Neuron (in vitro differentiated cells): ENCODE results near the gene OXSM.

- PRO-cap, result no peak
Observed at GRCh38 chr3:19347465-19348123, 199.3 kb downstream of the KCNH8 start.

DNA sequence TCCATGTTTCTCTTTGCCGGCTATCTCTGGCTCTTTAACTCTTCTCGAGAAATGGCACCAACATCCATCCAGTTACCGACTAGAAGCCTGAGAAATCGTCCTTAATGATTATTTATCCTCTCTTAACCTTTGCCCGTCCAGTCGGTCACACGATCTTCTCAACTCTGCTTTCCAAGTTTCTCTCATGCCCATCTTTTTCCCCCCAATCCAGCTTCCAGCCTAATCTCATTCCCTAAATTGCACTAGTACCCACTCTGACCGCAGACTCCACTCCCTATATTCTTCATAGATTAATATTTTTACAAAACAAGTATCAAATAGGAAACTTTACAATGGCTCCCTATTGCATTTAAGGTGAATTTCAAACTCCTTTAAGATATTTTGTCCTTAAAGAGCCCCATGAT is 691 bp upstream of the SGO1 start:
- PRO-cap, result no peak

DNA sequence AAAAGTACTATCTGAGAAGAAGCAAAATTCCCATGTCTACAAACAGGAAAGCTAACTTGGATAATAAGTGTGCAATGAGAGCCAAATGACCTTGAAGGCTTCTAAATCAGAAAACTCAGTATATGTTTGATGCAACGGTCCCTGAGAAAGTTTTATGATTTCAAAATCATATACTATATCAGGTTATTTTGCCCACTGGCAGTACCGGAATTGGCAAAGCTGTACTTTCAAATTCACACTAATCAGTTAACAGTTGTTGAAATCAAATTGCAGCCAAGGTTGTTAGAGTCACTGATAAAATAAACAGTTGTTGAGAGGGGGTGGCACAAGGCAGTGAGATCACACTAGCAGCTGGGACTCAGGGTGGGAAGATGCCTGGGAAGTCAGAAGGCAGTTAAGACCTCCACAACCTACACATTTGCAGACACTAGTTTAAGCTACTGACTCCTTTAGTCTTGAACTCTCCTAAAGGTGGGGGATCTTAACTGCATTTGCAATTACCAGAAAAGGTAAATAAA is 106.0 kb downstream of the ZNF385D start:
- PRO-cap, result no peak

DNA sequence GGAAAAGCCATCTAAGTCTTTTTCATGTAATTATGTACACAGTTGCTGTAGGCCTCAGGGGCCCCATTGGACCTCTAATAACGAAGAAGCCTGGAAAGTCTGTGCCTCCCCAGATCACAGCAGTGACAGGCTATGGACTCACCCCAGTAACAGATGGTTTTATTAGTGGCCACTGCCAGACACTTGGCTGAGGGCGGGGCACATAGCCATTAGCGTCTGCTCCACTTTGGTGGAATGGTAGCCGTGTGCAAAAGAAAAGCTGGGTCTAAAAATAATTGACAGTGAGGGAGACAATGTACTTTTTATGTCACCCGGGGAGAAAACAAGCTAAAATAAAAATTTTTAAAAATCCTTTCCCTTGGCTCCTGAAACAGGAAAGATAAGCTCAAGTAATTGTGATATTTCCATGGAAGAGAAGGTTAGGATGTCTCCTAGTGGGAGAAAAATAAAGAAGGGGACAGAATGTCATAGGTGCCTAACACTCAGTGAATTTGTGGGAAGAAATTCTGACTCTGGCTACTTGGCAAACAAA is 44.3 kb upstream of the ZNF385D start:
- PRO-cap, result no peak

DNA sequence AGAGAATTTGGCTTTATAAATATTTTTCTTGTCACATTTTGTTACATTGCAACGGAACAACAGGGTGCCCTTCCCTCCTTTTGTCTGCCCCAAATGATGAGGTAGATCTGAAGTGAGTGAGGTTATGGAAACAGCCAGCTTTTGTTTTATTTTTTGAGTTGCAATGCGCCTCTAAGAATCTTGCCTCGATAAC is 1.6 kb downstream of the NR1D2 start:
- PRO-cap, result no peak

DNA sequence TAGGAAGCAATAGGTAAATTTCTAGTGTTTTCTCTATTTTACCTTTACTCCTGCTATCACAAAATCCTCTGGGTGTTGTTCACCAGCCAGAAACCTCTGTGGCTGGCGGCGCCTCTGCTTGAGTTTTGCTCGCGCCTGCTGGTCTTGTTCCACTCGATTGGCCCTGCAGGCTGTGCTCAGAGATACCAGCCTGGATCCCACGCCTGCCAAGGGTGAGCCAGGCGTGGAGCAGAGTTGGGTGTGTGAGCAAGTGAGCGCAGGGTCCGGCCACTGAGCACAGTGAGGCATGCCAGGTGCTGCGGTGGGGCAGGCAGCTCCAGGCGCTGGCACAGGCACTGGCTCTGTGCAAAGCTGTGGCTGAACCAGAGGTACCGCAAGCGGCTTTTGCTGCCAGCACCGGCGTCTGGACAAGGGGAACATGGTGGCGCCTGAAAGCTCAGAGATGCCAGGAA is 73.6 kb downstream of the NR1D2 start:
- PRO-cap, result no peak

DNA sequence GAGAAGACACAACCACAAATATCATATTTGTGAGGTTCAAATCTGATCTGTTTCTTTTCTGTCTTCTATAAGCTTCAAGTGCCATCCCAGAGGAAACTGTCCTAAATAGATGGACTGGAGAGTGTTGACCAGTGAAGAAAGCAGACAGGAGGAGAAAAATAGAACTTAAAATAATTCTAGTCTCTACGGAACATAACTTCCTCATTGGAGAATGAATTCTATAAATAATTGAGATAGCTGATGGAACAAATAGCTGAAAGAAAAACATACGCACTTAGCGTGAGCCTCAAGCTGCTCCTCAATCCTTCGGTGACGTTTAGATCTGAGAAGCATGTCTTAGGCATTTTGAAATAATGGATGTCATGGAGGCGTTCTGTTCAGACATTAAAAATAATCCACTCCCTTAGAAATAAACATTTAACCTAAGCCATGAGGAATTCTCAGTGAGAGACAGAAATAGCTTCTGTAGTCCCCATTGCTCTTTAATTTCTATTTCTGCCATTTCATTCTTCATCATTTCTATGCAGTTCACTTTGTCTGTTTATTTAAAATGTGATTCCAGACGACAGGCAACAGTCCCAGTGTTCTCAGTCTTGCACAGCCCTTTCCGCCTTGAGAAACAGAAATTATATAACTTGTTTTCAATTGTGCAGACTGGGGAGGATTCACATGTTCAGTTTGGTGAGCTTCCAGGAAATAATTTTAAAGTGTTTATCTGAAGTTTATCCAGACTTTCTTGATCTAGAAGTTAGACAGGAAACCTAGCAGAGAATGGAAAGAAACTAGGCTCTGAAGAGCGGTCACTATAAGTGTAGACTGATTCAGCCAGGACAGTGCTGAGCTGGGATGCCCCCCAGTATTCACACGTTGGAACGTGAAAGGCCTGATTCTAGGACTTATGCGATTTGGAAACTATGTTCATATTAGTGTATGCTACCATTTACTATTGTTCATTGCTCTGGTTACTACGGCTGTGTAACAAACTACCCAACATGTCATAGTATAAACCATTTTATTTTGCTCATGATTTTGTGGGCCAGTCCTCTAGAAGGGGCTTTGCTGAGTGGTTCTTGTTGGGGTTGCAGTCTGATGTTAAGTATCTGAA is 97.5 kb downstream of the NR1D2 start:
- PRO-cap, result no peak

- PRO-cap, result no peak
Observed at GRCh38 chr3:24146284-24146847, 201.3 kb downstream of the NR1D2 start.

- PRO-cap, result no peak
Observed at GRCh38 chr3:24167391-24167770, 222.3 kb downstream of the NR1D2 start.

- PRO-cap, result no peak
Observed at GRCh38 chr3:24333953-24334614, 160.6 kb downstream of the THRB start.

DNA sequence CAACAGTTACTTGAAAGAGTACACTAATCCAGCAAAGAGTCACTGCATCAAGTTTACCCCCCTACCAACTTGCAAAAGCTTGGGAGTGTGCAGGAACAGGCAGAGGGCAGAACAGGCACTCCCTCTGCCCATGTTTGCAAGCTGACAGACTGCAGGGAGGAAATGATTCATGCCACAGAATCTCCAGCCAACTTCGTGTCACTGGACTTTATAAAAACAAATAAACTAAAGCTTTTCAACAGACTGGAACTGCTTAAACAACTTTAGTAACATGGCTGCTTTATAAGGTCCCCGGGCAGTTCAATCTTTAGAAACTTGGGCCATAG is 129.5 kb downstream of the THRB start:
- PRO-cap, result no peak

- PRO-cap, result no peak
Observed at GRCh38 chr3:24467139-24467520, 27.5 kb downstream of the THRB start.

DNA sequence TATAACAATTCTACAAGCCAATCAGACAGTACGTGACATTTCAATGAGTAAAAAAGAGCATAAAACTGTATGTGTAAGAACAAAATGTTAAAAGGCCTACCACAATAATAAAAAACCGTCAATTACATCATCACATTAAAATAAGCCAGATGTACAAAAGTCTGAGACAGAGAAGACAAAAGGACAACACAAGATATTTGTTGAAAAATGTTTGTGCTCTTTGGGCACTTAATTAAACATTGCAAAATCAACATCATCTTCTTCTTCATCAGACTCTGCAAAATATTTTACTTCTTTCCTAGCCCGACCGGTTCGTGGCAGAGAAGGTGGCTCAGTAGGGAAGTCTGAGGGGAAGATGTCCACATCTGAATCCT is 66.6 kb downstream of the TOP2B start:
- PRO-cap, result no peak

- PRO-cap, result no peak
Observed at GRCh38 chr3:25626335-25627172, 38.2 kb downstream of the TOP2B start.

GRCh38 chr3:25628706-25629195 is 36.0 kb downstream of the TOP2B start:
- PRO-cap, result no peak

DNA sequence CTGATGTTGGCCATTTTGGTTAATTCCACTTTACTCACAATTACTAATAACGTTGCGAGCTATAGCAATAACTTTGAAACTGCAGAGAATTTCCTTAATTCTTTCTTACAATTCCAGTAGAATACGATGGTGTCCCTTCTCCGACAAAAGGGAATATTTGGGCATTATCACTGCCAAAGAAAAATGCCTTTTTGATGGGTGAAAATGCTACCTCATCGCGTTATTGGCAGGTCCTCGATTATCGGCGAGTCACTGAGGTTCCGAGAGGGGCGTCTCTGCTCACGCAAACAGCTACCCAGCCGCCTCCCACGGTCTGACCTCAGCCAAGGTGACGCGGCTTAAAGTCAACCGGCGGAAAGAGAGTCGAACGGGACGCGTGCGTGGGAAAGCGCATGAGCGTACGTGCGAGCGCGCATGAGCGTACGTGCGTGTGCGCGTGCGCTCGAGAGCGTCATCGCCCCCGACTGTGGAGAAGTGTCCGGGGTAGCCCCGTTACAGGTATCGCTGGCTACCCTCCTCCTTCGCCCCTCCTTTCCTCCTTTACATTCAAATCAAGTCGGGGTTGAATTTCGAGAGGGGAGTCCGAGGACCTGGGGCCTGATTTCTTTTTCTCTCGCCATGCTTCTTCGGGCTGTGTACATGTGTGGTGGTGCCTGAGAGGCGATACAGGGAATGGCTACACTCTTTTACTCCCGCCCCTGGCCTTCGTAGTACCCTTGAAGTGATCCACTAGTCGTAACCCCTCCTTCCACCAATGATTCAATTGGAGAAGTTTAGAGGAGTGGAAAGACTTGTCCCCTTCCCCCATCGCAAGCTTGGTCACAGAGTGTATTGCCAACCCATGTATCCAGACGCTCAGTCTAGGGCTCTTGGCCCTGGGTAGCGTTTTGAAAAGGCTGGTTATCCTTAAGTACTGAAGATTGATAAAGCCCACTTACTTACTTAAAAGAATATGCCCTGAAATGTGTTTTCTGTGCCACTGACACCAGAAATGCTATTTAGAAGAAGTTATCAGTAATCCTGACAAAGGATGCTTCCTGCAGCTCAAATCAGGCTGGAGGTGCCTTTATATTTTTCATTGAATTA is at the start of gene OXSM:
Gene OXSM, plus strand, starts transcription at position 441 of the 1,086 bp plus-strand sequence.
- PRO-cap, result bidirectional peak, plus-strand start at position 445 of the sequence, minus-strand start at position 315 of the sequence

GRCh38 chr3:26768278-26768685 is 145.7 kb downstream of the LRRC3B start:
- PRO-cap, result no peak

- PRO-cap, result no peak
Observed at GRCh38 chr3:27138153-27138403, 231.1 kb downstream of the NEK10 start.

DNA sequence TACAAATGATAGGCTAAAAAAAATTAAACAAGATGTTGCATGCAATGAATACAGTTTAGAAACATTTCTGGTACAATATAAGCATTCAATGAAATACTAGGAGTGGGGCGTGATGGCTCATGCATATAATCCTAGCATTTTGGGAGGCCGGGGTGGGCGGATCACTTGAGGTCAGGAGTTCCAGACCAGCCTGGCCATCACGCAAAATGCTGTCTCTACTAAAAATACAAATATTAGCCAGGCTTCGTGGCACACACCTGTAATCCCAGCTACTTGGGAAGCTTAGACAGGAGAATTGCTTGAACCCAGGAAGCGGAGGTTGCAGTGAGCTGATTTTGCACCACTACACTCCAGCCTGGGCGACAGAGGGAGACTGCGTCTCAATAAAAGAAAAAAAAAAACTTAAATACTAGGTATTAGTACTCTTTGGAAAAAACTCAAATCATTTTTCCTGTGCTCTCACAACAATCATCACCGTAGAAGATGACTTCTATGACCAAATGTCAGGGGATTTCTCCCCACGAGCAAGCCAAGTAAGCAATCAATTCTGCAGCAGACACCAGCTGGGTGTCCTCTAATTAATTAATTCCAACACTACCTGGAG is 15.4 kb downstream of the SLC4A7 start:
- PRO-cap, result no peak

DNA sequence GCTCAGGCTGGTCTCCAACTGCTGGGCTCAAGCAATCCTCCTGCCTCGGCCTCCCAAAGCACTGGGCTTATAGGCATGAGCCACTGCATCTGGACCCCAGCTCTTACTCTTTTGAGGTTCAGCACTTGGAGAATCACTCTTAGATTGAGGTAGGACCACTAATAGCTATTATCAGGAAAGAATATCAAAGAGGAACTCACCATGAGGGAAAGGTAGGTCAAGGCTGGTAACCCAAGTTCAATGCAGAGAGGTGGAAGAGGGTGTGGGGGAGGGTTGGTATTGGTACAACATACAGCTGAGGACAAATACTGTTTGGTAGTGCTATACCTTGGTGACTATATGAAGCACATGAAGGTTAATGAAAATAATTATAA is 81.1 kb downstream of the EOMES start:
- PRO-cap, result no peak